ENCODE measurements around the genes TRDMT1, VIM and STAM.

- PRO-cap = no peak
- RAMPAGE, long total RNA, 3 experiments = no peak in any of the 3 experiments
Measured at GRCh38 chr10:15346621-15346996, 24.5 kb downstream of the FAM171A1 start.

DNA sequence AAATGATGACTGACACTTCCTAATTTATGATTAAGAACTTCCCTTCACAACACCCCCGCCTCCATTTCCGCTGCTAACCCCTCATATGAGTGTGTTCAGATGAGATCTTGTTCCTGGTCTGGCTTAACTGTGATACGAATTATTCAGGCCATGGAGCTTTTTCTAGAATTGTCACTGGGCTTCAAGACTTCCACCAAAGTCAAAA, 34.0 kb downstream of the PTER start:
- PRO-cap = no peak
- RAMPAGE, long total RNA, 3 experiments = no peak in any of the 3 experiments

DNA sequence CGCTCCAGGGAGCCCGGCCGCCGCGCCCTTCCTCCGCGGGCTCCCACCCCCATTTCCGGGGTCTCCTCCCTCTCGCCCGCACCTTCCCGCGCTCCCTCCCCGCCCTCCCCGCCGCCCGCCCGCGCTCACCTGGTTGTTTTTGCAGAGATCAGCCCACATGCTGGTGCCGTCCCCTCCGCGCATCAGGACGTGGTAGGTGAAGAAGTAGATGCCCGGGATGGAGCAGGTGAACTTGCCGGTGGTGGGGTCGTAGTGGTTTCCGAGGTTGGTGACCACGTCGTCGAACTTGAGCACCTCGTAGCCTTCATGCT, 1.4 kb downstream of the C1QL3 start:
- PRO-cap = no peak
- RAMPAGE, long total RNA, 3 experiments = no peak in any of the 3 experiments

DNA sequence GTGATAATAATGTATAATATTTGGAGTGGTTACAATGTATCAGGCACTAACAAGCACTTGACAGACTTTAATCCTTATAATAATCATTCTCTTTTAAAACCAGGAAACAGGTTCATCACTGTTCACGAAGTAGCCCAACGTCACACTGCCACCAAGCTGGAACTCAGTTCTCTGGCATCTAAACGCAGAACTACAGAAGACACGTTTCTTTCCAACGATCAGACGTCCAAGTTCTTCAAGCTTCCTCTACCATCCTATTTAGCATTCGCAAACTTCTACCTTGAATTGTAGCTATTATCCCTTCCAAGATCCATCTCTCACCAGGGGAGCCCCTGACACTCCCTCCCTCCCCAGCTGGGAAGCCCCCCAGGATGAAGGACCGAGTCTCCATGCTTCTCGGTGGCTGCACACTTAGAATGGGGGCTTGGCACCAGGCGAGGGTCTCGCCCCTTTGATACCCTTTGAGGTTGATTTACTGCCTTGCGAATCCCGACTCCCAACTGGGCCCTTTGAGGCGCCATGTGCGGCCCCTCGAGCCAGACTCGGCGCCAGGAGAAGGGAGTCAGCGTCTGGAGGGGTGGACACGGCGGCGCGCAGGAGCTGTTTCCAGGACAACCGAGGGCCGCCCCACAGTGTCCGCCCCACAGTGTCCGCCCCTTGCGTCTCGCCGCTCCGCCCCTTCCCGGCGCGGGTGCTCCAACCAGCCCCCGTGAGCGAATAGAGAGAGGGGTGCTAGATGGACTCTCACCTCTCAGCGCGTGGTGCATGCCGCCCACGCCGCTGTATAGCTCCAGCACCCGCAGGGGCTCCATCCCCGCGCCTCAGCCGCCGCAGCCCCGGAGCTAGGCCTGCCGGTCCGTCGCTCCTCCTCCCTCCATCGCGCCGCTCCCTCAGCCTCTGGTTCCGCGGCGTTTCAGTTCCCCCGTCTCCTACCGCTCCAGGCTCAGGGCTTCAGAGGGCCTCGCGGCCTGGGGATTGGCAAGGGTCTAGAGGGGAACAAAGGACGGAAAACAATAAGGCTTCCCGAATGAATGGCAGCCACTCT, at the start of gene TRDMT1:
TSS of gene TRDMT1 (minus strand) at position 850 of the 1,045 bp plus-strand sequence.
- PRO-cap = bidirectional peak, plus-strand start at position 724 of the sequence, minus-strand start at position 606 of the sequence
- RAMPAGE, long total RNA, 3 experiments = start-site peak on the minus strand in 3 of 3 experiments, centred at positions 819 to 843 of the sequence, 41 to 54 reads per replicate

DNA sequence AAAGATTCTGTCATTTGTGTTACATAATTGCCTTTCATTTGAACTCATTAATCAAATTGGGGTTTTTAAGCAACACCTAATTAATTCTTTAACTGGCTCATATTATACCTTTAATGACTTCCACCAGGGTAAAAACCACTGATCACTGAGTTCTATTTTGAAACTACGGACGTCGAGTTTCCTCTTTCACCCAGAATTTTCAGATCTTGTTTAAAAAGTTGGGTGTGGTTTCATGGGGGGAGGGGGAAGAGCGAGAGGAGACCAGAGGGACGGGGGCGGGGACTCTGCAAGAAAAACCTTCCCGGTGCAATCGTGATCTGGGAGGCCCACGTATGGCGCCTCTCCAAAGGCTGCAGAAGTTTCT, at the start of gene VIM:
TSS of gene VIM (plus strand) at position 320 of the 364 bp plus-strand sequence.
- PRO-cap = bidirectional peak, plus-strand start at position 309 of the sequence, minus-strand start at position 159 of the sequence
- RAMPAGE, long total RNA, 3 experiments = no peak in any of the 3 experiments

- PRO-cap = no peak
- RAMPAGE, long total RNA, 3 experiments = no peak in any of the 3 experiments
Measured at GRCh38 chr10:17387889-17388140, 66.6 kb downstream of the ST8SIA6 start.

DNA sequence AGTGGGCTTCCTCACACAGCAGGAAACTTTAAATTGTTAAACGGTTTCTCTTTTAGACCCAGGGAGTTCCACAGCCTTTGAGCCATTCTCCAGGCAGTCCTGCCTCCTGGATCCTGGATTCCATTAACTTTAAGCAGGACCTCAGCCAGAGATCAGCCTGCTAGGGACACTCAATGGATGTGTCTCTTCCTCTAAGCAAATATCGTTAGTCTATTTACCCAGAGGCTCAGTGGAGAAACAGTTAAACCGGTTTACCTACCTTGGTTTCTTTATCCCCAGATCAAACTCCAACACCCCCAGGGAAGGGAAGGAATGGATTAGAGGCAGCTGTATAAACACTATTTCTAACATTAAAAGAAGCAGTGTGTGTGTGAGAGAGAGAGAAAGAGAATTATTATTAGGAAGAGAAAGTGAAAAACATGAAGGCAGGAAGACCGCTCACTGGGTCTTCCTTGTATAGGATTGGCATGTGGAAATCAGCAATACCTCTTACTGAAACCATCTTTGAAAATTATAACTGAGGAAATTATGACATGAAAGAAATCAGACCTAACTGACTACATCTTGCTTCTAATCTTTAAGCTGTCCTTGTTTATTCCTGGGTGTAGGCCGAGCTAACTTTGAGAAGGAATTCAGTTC, 66.1 kb downstream of the ST8SIA6 start:
- PRO-cap = no peak
- RAMPAGE, long total RNA, 3 experiments = no peak in any of the 3 experiments

- PRO-cap = bidirectional peak, plus-strand start at chr10:17644184, minus-strand start at chr10:17643878; unidirectional peak, plus-strand start at chr10:17644276
- RAMPAGE, long total RNA, 3 experiments = start-site peak on the plus strand in 2 of 3 experiments, at chr10:17644147-17644276 at its widest, 386 to 730 reads per replicate
Measured at GRCh38 chr10:17644095-17645221, at the start of gene STAM. STAM (plus strand) TSS chr10:17644151.

DNA sequence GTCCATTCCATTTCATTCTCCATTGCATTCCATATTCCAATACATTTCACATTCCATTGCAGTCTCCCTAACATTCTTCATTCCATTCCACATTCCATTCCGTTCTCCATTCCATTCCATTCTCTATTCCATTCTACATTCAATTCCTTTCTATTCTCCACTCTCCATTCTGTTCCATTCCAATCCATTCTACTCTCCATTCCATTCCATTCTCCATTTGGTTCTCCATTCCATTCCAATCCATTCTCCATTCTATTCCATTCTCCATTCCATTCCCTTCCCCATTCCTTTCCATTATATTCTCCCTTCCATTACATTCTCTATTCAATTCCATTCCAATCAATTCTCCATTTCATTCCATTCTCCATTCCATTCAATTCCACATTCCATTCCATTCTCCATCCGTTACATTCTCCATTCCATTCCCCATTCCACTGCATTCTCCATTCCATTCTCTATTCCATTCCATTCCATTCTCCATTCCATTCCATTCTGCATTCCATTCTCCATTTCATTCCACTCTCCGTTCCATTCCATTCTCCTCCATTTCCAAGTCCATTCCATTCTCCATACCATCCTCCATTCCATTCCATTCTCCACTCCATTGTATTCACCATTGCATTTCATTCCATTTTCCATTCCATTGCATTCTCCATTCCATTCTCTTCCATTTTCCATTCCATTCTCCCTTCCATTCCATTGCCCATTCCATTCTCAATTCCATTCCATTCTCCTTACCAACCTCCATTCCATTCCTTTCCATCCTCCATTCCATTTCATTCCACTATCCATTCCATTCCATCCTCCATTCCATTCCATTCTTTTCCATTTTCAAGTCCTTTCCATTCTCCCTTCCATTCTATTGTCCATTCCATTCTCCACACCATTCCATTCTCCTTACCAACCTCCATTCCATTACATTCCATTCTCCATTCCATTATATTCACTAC, 82.4 kb downstream of the NSUN6 start:
- PRO-cap = no peak
- RAMPAGE, long total RNA, 3 experiments = no peak in any of the 3 experiments

- PRO-cap = no peak
- RAMPAGE, long total RNA, 3 experiments = no peak in any of the 3 experiments
Measured at GRCh38 chr10:19815753-19816006, 552 bp upstream of the PLXDC2 start.

GRCh38 chr10:19817340-19818168, 1.3 kb downstream of the PLXDC2 start:
- PRO-cap = unidirectional peak, minus-strand start at chr10:19817499
- RAMPAGE, long total RNA, 3 experiments = no peak in any of the 3 experiments

DNA sequence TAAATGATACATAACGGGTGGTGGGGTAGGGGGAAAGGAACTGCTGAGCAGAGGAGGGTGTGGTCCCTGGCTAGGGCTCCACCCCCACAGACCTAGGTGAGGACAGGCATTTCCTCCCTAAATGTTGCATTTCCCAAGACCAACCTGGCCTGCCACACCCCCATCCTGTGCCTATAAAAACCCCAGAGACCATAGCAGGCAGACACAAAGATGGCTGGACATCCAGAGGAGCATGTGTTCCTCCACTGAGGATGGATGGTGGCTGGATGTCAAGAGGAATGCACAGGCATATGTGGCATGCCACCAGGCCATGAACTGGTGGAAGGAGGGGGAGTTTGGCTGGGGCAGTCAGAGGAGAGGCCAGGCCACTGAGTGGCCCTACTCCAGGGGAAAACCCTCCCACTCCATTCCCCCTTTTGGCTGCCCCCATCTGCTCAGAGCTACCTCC, 104.0 kb downstream of the PLXDC2 start:
- PRO-cap = no peak
- RAMPAGE, long total RNA, 3 experiments = no peak in any of the 3 experiments

DNA sequence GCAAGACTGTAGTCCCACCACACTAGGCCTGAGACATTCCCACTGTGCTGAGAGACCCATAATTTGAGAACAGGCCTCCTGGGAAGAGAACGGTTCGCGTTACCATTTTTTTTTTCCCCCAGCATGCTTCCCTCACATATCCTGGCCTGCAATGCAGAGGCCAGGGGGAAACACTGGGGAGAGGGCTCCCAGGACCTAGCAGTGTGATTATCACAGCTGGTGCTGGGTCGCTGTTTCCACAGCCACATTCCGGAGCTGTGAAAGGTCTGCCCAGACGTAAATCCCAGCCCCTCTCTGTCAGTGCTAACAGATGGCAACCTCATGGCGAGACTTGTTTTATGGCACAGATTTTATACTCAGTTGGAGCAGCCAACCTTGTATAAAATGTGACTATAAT, 150.5 kb downstream of the PLXDC2 start:
- PRO-cap = no peak
- RAMPAGE, long total RNA, 3 experiments = no peak in any of the 3 experiments

DNA sequence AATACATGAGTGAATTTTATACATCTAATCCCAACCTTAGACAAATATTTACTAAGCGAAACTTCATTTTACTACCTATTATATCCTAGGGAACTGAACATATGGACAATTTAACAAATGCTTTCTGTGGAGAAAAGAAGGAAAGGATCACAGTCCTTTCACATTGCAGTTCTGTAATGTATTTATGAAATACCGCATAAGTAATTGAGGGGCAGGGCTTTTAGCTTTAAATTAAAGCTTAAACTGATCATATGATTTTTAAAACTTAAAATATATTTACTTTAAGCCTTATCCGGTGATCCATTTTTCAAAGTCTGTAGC, 275.7 kb downstream of the PLXDC2 start:
- PRO-cap = no peak
- RAMPAGE, long total RNA, 3 experiments = no peak in any of the 3 experiments

DNA sequence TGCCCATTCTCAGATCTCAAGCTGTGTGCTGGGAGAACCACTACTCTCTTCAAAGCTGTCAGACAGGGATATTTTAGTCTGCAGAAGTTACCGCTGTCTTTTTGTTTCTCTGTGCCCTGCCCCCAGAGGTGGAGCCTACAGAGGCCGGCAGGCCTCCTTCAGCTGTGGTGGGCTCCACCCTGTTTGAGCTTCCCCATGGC, 432.1 kb downstream of the NEBL start:
- PRO-cap = no peak
- RAMPAGE, long total RNA, 3 experiments = no peak in any of the 3 experiments

DNA sequence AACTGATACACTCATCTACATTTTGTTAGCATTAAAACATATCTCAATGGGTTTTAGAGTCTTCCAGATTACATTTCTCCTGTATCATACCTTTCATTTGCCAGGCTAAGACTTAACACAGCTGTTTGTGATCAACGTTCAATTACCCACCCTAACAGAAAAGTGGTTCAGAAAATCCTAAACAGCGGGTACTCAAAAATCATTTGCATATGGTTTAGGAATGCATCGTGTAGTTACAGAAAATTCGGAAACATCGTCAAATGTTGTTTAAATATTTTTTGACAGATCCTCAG, 84.8 kb upstream of the NEBL start:
- PRO-cap = no peak
- RAMPAGE, long total RNA, 3 experiments = no peak in any of the 3 experiments

- PRO-cap = no peak
- RAMPAGE, long total RNA, 3 experiments = no peak in any of the 3 experiments
Measured at GRCh38 chr10:21041580-21042480, 144.7 kb upstream of the NEBL start.

GRCh38 chr10:21237901-21238326, 287.6 kb downstream of the SKIDA1 start:
- PRO-cap = no peak
- RAMPAGE, long total RNA, 3 experiments = no peak in any of the 3 experiments

GRCh38 chr10:21463920-21464598, 61.4 kb downstream of the SKIDA1 start:
- PRO-cap = no peak
- RAMPAGE, long total RNA, 3 experiments = no peak in any of the 3 experiments

GRCh38 chr10:21528729-21529328, 3.3 kb upstream of the SKIDA1 start:
- PRO-cap = no peak
- RAMPAGE, long total RNA, 3 experiments = no peak in any of the 3 experiments